Epithelial cell of alveolus of lung (primary cell): ENCODE measurements around a stretch of chr16.

- RAMPAGE, long total RNA: no peak
- RRBS: 37% methylated on average over 4 of the region's 19 CpGs
These were observed 19.5 kb downstream of the PLCG2 start for GRCh38 chr16:81798099-81799402.

DNA sequence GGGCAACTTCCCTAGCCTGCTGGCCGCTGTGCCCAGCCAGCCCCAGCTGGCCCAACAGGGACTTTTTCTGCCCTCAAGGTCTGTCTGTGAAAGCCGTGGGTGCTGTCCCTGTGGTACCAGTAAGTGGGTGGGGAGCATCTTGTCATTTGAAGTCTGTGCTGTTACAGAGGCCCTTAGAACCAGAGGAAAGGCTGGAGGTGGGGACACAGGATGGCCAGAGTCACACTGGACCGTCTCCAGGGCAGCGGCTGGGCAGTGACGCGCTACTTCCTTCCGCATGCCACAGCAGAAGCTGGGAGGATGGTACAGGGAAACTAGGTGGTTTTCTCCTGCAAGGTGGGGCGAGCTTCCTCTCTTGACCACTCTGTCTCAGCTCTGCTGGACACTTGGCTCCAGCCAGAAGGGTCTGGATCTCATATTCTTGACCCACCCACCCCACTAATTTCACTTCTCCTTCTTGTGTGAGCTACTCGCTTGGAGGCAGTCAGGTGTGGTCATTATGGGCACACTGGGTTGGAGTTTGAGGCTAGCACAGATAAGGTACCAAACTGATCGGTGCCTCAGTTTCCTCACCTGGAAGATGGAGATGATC lies 87.9 kb downstream of the PLCG2 start:
- RAMPAGE, long total RNA: no peak
- RRBS: no CpG with 5 or more reads among the region's 10 CpGs

DNA sequence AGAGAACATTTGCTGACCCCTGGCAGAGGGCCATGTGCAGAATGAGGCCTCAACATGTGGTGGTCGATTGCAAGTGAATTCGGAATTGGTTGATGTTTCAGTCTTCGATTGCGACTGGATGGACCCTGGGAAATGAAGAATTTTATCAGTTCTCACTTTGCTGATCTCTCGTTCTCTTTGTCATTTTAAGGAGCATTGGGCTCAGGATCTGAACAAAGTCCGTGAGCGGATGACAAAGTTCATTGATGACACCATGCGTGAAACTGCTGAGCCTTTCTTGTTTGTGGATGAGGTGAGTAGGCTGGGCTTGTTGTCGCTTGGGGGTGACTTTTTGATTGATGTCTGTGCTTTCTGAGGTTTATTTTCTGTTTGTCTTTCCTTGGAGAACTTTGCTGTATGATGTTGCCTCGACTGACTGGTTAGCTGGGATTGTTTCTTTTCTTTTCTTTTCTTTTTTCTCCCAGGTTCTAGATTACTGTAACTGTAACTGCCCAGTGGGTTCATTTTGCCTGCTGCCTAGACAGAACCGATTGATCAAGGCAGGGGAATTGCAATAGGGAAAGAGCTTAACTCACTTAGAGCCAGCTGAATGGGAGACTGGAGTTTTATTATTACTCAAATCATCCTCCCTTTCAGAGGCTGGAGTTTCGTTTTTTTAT lies 110.0 kb downstream of the PLCG2 start:
- RAMPAGE, long total RNA: no peak
- RRBS: no CpG with 5 or more reads among the region's 12 CpGs

DNA sequence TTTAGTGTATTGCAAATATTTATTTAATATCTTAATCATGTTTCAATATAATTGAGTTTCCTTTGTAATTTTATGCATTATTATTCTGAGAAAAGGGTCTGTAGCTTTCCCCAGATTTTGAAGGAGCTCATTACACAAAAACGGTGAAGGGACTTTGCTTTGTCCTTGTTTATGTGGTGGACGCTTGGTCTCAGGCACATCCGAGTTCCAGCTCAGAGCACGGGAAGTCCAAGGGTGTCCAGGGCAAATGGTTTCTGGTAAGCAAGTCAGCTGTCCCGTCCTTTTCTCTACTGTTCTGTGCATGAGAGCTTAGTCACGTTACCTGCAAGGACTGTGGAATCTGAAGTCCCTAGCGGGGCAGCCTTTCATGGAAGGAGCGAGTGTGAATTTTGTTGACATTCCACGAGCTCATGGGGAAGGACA lies 109.4 kb downstream of the SDR42E1 start:
- RAMPAGE, long total RNA: no peak
- RRBS: no CpG with 5 or more reads among the region's 9 CpGs

- RAMPAGE, long total RNA: no peak
- RRBS: no CpG with 5 or more reads among the region's 6 CpGs
These were observed 74.1 kb downstream of the CDH13 start for GRCh38 chr16:82700804-82701389.

GRCh38 chr16:82995886-82996545 lies 369.2 kb downstream of the CDH13 start:
- RAMPAGE, long total RNA: no peak
- RRBS: no CpG with 5 or more reads among the region's 6 CpGs

DNA sequence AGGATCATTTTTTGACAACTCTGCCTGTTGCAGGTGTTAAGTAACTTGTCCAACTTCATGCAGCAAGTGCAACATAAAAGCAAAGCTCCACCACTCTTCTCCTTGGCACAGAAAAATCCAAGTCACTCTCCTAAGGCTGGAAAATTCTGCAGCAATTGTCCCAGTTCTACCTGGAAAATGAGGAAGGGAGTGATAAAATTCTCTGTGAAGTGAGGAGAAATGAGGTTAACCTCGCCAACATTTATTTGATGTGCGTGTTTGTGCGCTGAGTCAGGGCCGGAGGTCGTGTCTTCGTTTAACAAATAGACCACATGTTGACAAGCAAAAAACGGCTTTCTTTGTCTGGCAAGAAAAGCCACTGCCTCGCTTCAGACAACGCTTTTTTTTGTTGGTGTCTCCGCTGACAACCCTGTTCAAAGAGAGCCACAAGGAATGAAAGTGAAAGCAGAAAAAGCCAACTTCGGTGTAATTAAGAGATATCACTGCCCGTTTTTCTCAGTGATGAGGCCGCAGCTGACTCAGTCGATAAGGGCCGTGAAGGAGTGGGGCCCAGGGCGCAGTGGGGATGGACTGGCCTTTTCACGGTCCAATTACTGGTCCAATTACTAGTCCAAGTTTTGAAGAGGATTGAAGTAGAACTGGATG lies 510.5 kb downstream of the CDH13 start:
- RAMPAGE, long total RNA: no peak
- RRBS: no CpG with 5 or more reads among the region's 17 CpGs

DNA sequence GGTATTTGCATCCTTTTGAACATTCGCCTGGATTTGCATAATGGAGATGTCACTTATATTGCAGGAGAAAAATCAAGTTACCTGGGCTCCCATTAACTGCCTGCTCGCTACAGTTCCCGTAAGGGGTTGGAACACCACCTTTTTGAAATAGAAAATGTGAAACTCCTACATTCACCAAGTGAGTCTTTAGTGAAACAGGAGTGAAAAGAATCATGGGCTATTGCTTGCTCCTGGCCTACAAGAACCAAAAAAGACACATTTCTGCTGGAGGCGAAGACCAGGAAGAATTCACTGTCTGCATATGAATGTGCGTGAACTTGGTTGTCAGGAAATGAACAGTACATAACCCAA lies 518.9 kb upstream of the HSBP1 start:
- RAMPAGE, long total RNA: no peak
- RRBS: no CpG with 5 or more reads among the region's 5 CpGs

- RAMPAGE, long total RNA: no peak
- RRBS: no CpG with 5 or more reads among the region's 19 CpGs
These were observed 170.7 kb upstream of the HSBP1 start for GRCh38 chr16:83637028-83637502.

DNA sequence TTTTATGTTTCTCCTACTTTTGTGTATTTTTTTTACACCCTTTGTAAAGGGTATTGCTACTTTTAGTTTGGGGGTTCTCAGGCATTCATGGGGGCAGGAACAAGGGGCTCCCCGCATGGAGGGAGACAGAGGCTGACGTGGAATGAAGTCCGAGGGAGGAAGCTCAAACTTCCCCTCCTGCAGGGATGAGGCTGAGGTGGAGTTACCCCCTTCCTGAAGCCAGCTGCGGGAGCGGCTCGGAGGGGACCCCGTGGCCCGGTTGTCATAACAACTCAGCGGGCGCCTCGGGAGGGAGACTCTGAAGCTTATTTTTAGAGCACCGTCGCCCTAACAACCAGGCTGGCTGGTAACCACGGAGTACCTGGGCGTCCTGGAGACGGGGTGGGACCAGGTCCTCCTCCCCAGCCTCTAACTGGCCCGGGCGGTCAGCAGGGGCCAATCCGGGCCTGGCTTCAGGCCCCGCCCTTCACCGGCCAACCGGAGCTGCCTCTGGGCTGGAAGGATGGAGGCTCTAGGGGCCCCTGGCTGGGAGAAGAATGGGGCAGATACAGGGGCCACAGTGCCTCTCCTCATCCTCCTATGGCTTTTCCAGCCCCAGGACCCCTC lies 27.7 kb downstream of the NECAB2 start:
- RAMPAGE, long total RNA: no peak
- RRBS: no CpG with 5 or more reads among the region's 22 CpGs

GRCh38 chr16:84143795-84144989 lies 785 bp downstream of the HSDL1 start:
- RAMPAGE, long total RNA: no peak
- RRBS: 4% methylated on average over 25 of the region's 62 CpGs

DNA sequence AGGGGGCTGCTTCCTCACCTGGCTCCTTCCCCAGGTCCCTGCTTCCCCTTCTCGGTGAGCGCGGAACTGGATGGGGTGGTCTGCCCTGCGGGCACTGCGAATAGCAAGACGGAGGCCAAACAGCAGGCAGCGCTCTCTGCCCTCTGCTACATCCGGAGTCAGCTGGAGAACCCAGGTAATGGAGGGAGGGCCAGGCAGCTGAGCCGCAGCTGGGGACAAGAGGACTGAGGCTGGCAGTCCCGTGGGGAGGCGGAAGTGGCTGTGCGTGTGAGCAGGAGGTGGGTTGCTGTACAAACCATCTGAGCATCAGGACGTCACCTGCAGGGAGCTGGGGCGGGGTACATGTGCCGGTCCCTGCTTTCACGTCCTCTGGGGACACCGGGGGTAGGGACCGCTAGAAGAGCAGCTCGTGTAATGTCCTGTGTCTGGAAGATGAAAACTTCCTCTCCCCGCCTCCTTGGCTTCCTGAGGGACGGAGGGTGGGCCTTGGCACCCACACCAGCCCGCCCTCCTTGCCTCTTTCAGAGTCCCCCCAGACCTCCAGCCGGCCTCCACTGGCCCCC lies 3.5 kb downstream of the ADAD2 start:
- RAMPAGE, long total RNA: no peak
- RRBS: no CpG with 5 or more reads among the region's 23 CpGs

- RAMPAGE, long total RNA: no peak
- RRBS: no CpG with 5 or more reads among the region's 11 CpGs
These were observed 2.4 kb upstream of the WFDC1 start for GRCh38 chr16:84292222-84292661.

- RAMPAGE, long total RNA: no peak
- RRBS: no CpG with 5 or more reads among the region's 13 CpGs
These were observed 5.0 kb downstream of the WFDC1 start for GRCh38 chr16:84299417-84300309.

- RAMPAGE, long total RNA: no peak
- RRBS: no CpG with 5 or more reads among the region's 16 CpGs
These were observed 25.3 kb downstream of the MEAK7 start for GRCh38 chr16:84478982-84479785.

DNA sequence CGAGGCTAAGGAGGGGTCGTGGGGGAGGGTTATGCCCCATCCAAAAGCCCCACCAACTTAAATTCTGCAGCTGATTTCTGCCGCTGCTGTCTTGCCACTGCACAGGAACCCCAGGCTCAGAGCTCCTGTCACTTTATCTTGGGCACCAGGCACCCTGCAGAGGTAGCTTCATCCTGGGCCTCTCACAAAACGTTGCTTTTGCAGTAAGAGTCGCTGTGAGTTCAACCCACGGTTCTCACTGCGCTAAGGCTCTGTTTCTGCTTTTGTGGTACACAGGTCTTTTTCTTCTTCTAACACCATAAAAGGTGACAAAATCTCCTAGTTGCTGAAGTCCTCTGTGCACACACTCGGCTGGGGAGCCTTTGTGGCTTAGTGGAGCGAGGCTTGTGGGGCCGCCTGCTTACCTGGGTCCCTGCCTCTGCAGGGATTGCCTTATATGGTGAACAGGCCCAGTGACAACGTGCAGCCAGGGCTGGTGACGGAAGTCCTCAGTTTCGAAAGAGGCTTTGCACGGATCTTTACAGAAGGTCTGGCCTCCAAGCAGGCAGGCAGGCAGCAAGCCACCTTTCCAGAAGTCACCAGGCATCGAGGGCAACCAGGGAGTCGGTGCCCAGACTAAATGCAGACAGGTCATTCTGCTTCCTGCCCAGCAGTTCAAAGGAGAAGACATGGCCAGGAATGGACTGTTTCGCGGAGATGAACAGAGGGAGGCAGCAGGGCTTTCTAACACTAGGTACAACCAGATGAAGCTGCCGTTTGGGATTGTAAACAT lies 10.4 kb upstream of the MEAK7 start:
- RAMPAGE, long total RNA: no peak
- RRBS: no CpG with 5 or more reads among the region's 19 CpGs

DNA sequence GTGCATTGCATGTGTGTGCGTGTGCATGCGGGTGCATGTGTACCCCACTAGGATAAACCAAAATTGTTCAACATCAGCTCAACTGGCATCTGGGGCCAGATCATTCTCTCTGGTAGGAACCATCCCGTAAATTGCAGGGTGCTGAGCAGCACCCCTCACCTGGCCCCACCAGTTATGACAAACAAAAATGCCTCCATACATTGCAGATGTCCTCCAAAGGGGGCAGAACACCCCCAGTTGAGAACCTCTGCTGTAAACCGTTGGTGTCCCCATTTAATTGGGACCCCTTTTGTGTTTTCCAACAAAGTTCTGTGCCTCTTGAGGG lies 26.0 kb downstream of the COTL1 start:
- RAMPAGE, long total RNA: no peak
- RRBS: no CpG with 5 or more reads among the region's 4 CpGs

GRCh38 chr16:84611711-84612010 lies 6.2 kb downstream of the COTL1 start:
- RAMPAGE, long total RNA: no peak
- RRBS: no CpG with 5 or more reads among the region's 3 CpGs

- RAMPAGE, long total RNA: no peak
- RRBS: no CpG with 5 or more reads among the region's 7 CpGs
These were observed 7.0 kb upstream of the KLHL36 start for GRCh38 chr16:84641164-84641876.

DNA sequence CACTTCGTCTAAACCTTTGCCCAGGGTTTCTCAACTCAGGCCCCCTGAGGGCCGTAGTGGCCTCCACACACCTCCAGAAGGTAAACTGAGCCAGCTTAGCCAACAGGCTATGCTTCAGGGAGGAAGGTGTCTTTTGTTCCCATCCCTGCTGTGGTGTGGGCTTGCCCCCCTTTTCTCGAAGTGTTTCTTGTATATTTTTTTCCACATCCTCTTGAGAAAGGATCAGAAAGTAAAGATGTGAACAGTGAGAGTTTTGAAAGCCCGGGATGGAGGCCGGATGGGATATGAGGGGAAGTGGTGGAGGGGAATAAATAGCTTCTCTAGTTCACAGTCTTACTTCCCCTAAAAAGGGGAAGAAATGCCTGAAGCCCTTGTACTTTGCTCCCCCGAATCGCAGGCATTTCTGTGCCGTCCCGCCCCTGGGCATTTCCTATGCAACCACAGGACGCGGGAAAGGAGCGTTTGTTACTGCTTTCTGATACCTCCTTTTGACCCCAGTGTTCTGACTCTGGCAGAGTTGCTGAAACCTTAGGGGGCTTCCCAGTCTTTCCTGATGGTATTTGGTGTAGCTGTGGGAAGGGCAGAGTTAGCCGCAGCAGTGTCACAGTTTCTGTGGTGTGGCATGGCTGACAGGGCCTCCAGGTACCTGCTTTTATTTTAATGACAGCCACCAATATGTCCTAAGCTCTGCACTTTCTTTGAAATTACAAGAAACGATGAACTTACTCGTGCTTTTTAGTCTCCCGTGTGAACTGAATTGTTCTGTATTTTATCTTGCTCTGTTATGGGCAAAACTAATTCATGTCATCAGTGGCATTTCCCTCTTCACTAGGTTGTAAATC lies 26.9 kb downstream of the USP10 start:
- RAMPAGE, long total RNA: no peak
- RRBS: no CpG with 5 or more reads among the region's 16 CpGs